A375 (cell line): ENCODE measurements around a stretch of chr6.

DNA sequence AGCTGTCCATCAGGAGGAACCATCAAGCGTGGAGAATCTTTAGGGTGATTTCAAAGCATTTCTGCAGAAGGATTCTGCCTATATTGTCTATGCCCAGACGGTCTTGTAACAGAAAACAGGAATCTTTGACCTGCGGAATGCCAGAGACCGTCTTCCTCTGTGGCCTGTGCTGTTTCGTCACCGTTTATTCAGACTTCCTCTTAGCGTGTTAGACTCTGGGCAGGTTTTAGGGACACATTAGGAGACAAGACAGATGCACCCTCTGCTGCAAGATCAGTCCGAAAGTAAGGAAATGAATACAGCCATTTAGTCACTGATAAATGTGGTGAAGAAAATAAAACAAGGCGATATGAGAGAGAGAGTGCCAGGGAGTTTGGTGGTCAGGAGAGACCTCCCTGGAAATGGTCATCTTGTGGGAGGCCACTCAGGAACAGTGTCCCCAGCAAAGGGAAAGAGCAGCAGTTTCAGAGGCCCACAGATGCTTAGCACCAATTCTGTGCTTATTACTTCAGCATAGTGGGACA, 6.4 kb downstream of the DUSP22 start:
- RAMPAGE, long total RNA, result no peak

DNA sequence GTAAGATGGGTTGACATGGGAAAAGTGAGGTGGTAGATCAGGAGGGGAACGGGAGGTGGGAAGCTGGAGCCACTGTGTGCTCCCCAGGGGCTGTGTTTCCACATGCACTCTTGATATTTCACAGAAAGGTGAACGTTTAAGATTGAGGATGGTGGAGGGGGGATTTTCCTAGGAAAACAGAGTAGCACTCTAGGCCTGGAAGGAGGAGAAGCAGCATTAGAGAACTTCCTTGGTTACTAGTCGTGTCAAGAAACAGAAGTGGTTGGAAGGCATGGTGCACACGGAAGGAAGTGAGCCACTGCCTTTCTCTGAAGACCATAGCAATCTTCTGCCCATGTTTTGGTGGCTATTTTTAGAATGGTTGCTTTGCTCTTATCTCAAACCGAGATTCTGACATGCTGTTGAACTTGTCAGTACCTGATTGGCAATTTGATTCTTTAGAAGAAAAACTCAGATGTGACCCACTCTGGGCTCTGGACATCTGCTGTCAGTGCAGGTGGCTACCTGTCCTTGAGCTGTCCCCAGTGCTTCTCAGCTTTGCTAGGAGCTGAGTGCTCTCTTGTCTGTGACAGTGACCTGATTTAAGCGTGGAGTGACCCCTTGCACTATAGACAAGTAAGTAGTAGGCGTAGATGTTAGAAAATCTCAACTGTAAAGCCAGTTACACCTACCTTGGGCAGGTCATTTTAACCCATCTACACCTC, 44.4 kb downstream of the DUSP22 start:
- RAMPAGE, long total RNA, result no peak

DNA sequence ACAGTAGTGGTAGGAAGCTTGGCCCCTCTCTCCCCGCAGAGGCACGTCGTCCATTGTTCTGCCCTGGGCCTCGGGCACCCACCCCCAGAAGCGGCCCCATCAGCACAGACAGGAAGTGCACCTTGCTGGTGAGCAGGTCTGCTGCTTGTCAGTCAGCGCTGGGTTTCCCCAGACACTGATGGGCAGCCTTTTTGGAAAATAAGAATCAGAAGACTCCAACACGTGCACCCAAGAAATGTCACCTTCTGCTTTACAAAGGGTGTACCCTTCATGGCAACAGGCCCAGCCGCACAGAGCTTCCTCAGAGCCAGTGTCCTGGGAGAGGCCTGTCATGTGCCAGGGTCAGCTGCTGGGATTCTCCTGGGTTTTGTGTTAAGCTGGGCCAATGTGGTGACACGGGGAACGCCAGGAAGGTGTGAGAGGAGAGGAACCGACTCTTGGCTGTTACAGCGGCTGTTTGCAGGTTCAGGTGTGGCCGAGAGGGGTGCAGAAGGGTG, 34.7 kb upstream of the IRF4 start:
- RAMPAGE, long total RNA, result no peak

DNA sequence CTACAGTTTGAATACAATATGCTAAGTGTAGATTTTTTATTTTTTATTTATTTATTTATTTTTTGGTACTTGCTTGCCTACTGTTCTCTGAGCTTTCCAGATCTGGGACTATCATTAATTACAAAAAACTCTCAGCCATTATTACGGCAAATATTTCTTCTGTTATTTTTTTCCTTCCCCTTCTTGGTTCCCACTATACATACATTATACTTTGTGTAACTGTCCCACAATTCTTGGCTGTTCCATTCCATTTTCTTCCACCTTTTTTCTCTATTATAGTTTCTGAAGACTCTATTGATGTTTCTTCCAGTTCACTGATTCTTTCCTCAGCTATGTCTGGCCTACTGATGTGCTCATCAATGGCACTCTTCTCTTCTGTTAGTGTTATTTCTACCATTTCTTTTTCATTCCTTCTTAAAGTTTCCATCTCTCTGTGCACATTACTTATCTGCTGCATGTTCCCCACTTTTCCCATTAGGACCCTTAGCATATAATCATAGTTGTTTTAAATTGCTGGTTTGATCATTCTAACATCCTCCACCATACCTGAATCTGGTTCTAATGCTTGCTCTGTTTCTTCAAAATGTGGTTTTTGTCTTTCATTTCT, 15.1 kb upstream of the HUS1B start:
- RAMPAGE, long total RNA, result no peak

DNA sequence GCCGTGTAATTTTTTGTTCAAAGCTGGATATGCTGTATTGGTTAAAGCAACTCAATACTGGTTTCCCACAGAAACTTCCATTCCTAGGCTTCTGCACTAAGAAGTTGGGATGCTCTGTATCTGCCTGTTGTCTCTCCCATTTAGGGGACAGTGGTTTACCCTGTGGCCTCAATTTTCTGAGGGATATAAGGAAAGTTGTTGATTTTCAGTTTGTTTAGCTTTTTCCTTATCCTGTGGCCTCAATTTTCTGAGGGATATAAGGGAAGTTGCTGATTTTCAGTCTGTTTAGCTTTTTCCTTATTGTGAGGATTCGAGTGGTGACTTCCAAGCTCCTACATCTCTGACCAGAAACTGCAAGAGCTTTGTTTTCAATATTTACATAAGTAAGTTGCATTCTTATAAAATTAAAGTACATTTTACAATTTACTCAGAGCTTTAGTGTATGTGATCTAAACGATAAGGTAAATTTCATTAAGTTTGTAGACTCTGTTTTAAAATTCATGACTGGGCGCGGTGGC, 15.6 kb upstream of the HUS1B start:
- RAMPAGE, long total RNA, result no peak

- RAMPAGE, long total RNA, result no peak
Observed at GRCh38 chr6:708278-708832, 15.4 kb upstream of the EXOC2 start.

DNA sequence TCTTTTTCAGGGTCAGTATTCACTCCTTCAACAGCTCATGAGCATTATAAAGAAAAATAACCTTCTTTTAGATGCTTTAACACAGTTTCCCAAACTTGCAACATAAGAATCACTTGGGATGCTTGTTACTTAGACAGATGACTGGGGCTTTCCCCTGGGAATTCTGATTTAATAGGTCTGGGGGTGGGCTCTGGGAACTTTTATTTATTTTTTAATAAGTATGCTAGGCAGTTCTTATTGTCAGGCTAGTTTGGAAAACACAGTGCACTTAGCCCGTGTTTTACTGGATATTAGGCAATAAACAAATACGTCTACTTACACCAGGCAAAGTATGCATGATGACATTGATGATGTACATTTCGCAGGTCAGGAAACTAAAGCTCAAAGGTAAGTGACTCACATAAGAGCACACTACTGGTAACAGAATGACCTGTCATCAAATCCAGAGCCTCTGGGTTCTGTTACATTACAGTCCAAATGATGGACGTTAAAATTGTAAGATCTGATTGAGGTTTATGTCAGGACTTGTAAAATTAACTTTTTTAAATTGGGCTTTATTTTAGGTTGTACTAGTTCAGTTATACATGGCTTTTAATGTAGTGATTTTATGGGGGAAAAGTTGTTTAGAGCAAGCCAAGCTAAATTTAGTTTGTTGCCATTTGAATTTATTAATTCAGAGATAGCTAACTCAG, 144.5 kb upstream of the EXOC2 start:
- RAMPAGE, long total RNA, result no peak

GRCh38 chr6:1610917-1611701, 1.4 kb downstream of the FOXC1 start:
- RAMPAGE, long total RNA, result no peak

GRCh38 chr6:1616573-1617170, 7.0 kb downstream of the FOXC1 start:
- RAMPAGE, long total RNA, result no peak

DNA sequence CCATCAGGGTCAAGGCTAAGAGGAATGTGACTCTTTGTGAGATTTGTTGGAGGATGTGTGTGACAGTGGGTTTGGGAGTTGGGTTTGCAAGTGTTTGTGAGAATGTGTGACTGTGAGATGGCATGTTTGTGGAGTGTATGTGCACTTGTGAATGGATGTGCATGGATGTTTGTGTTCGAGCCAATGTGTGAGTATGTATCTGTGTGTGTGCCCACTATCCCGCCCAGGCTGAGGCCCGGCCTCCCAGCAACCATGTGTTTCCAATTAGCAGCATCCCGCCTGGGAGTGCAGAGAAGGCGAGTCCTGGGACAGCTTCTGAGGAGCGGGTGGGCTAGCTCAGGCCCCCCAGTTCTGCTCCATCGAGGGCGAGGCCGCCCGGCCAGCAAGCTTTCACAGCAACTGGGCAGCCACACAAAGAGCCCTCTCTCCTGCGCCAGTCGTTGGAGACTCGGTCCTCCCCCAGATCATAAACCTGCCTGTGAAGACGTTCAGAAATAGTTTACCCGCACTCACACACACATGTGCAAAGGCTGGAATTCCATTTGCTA, 12.7 kb downstream of the FOXC1 start:
- RAMPAGE, long total RNA, result no peak

GRCh38 chr6:1824048-1824778, 214.5 kb downstream of the FOXC1 start:
- RAMPAGE, long total RNA, result no peak

DNA sequence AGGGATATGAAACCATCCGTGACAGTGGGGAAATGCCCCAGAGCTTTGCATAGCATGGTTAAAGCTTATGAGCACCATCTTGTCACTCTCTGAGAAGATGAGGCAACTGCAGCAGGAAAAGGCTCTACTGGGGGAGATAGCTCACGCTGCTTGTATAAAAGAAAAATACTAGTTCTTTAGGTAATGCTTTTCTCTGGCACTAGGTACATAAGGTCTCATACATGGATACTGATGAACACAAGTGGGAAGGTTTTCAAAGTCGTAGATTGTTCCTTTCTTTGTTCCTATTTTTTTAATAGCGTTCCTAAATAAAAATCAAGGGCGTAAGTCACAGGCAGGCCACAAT, 259.3 kb downstream of the FOXC1 start:
- RAMPAGE, long total RNA, result no peak

DNA sequence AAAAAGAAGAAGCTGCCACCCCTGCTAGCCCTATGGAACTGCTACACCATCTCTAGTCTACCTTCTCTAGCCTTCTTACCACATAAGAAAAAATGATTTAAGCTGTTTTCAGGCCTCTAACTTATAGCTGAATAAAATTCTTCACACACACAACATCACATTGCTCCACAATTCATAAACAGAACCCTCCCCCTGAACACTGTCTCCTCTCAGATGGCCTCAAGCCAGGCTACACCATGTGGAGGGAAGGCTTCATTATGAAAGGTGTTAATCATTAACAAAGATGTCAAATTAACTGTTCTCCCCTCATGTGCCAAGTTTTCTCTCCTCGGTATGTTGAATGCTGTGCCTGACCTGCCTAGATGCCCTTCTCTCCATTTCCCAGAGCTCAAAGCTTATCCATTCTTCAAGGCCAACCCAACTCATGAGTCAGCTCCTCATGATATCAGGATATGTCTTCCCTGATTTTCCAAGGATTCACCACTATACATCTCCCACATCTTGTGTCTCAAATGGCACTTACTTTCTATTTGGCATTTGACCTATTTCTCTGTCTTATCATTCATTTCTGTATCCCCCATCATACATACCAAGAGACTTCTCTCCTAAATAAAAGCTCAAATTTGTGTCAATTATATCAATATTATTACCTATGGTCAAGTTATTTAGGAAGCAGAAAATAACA, 210.3 kb downstream of the GMDS start:
- RAMPAGE, long total RNA, result no peak

DNA sequence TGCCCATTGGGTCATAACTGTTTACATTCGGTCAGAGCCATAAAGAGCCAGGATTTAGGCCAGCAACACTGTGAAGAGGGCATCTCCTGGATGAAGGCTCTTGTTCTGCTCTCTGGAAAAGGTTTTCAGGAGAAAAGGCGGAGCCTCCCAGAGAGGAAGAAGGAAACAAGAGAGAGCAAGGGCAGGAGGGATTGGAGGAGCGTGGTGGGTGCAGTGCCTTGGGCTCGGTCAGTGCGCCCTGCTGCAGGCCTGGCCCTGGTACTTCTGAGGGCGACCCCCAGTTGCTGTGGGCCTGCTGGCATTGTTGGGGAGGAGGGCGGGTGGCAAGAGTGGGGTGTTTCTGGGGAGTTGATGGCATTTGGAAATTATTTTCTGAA, 248.4 kb downstream of the MYLK4 start:
- RAMPAGE, long total RNA, result no peak

- RAMPAGE, long total RNA, result no peak
Observed at GRCh38 chr6:2632194-2632773, 118.4 kb downstream of the MYLK4 start.

- RAMPAGE, long total RNA, result no peak
Observed at GRCh38 chr6:2743838-2744574, 6.7 kb downstream of the MYLK4 start.

DNA sequence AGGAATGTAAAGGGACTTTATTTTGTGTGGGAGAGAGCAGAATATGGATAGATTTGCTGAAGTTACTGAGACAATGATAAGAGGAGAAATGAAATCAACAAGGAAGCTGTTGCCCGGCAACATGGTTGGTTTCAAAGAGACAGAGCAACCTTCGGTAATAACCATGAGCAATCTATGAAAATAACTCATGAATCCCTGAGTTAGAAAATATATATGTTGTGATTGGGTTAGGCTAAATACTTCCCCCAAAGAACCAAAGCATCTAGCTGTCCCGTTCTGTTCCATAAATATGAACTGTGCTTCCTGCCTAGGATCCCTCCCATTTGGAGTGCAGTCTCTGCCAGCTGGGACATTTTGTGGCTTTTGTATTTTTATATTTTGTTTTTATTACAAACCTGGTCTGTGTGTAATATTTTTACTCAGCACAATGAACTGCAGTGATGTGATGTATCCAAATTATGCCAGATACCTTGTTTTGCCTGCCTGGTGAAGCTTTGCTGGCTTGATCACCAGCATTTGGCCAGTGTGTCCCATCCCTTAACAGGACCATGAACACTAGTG, 23.0 kb downstream of the SERPINB1 start:
- RAMPAGE, long total RNA, result no peak

DNA sequence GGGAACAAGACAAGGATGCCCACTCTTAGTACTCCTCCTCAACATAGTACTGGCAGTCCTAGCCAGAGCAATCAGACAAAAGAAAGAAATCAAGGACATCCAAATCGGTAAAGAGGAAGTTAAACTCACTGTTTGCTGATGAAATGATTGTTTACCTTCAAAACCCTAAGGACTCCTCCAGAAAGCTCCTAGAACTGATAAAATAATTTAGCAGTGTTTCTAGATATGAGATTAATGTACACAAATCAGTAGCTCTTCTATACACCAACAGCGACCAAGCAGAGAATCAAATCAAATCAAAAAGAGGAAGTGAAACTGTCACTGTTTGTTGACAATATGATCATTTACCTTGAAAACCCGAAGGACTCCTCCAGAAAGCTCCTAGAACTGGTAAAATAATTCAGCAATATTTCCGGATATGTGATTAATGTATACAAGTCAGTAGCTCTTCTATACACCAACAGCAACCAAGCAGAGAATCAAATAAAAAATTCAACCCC, 21.7 kb downstream of the SERPINB9 start:
- RAMPAGE, long total RNA, result no peak

DNA sequence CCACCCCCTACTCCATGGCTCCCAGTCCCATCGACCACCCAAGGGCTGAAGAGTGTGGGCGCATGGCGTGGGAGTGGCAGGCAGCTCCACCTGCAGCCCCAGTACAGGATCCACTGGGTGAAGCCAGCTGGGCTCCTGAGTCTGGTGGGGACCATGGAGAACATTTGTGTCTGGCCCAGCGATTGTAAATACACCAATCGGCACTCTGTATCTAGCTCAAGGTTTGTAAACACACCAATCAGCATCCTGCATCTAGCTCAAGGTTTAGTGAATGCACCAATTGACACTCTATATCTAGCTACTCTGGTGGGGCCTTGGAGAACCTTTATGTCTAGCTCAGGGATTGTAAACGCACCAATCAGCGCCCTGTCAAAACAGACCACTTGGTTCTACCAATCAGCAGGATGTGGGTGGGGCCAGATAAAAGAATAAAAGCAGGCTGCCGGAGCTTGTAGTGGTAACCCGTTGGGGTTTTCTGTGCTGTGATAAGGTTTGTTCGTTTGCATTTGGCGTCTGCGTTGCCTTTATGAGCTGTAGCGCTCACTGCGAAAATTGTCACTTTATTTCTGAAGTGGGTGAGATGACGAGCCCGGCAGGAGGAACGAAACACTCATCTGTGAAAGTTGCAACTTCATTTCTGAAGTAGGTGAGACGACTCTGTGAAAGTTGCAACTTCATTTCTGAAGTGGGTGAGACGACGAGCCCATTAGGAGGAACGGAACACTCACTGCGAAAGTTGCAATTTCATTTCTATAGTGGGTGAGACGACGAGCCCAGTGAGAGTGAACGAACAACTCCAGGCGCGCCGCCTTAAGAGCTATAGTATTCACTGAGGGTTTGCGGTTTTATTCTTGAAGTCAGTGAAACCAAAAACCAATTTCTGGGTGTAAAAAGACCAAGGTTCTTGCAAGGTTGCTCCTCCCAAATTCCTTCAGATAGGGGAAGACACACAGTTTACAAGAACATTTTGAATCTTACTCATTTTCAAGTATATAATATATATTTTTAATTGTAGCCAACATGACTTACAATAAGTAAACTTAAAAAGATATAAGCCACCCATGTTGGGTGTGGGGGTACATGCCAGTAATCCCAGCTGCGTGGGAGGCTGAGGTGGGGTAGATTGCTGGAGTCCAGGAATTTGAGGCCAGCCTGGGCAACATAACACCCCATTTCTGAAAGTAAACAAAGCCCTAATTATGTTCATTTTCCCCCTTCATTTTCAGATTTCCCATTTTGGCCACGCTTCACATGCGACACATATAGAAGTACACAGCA, 31.0 kb downstream of the SERPINB6 start:
- RAMPAGE, long total RNA, result no peak

DNA sequence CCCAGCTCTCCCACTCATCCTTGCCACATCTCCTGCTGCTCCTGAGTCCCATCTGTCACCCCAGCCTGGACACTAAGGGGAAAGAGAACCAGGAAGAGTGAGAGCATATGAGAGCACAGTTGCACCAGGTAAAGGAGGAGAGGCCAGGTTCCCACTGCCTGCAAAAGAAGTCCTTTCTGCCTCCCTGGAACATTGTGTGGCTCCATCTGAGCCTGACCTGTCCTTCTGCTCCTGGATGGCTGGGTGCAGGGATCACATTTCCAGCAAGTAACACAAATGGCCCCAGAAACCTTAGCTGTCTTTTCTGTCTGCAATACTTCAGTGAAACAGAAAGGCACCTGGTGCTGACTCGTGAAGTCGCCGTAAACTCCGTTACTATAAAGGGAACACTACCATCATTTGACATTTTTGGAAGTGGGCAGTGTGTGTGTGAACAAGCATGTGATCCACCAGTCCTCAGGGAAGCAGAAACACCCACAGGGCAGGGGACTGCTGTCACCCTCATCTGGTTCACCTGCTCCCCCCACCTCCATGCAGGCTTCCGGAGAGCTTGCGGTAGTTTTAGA, 24.0 kb downstream of the SERPINB6 start:
- RAMPAGE, long total RNA, result no peak